Monocyte (primary cell): Measurements from ENCODE around the gene MFSD4A.

DNA sequence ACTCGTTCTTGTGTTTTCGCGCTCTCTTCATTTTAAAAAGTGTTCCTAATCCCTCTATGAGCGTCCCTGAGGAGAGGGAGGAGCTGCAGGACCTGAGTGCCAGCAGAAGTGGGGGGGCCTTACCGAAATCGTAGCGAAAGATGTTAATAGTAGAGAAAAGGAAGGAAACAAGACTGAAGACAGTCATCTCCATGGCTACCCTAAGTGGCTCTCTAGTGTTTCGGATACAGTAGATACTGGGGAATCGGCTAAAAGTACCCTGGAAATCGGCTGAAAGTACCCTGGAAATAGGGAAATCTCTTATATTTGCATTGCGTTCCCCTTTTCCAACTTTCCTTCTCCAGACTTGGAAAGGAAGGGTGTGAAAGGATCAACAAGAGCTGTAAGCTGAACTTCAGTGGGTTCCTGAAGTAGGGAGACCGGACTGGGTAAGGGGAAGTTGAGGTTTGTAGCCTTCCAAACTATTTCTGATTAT lies 423 bp upstream of the DSTYK start:
- PRO-cap, 2 experiments = no peak in any of the 2 experiments

DNA sequence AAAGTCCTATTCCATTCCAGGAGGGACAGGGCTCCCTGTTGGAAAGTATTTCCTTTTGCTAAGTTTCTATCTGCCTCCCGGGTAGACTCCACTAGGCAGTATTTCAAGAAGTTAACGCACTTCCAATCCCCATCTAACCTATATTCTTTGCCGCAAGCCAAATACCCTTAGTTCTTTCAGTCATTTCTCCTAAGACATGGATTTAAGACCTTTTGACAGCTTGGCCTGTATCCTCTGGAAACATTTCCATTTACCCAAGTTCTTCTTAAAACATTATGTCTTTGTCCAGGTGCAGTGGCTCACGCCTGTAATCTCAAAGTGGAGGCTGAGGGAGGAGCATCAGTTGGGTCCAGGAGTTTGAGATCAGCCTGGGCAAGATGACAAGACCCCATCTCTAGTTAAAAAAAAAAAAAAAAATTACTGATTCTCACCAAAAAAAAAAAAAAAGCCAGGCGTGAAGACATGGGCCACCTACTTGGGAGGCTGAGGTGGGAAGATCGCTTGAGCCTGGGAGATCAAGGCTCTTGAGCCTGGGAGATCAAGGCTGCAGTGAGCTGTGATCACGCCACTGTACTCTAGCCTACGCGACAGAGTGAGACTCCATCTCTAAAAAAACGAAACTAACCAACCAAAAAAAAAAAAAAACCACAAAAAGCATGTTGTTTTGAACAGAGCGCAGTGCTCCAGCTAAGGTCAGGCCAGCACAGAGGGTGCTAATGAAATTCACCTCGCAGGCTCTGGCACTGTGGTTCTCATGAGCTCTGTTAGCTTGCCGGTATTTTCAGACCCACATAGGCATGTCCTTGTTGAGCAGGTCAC lies 36.1 kb downstream of the NUAK2 start:
- PRO-cap, 2 experiments = no peak in any of the 2 experiments

DNA sequence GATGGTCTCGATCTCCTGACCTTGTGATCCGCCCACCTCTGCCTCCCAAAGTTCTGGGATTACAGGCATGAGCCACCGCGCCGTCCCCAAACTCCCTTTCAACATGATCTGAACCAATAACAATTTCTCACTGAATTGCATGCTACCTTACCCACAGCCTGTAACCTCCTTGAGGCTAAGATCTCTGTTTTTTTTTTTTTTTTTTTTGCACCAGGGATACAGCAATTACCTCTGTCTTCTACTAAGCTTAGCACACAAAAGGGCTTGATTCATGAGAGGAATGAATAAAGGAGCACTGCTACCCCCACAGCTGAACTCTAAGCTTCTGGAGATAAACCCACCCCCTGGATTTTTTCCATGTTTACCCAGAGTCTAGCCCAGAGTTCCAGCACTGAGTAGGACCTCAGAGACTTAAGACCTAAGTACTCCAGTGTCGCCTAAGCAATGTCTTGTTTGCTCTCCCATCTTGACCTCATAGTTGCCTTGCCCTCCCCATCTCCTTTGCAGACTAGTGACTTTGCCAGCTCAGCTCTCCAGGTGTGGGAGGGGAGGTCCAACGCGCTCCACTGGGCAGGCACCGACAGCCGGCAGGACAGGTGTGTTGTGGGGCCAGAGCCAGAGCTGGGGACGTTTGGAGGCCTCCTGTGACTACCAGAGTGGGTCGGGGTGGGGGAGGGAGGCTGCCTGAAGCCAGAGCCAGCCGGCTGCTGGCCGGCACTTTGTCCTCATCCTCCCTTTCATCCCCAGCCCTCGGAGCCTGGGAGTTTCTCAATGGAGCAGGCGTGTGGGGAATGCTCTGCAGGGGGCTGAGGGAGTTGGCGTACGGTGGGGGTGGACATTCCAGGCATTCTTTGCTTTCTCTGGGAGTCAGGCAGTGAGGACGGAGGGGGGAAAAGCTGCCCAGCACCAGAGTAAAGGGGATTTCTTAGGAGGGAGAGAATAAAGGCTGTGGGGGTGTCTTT lies 20.5 kb downstream of the NUAK2 start:
- PRO-cap, 2 experiments = peak in 2 of 2 experiments; most common minus-strand start position 96 of the sequence (in 1)

GRCh38 chr1:205313269-205313507 lies 8.4 kb downstream of the NUAK2 start:
- PRO-cap, 2 experiments = no peak in any of the 2 experiments

DNA sequence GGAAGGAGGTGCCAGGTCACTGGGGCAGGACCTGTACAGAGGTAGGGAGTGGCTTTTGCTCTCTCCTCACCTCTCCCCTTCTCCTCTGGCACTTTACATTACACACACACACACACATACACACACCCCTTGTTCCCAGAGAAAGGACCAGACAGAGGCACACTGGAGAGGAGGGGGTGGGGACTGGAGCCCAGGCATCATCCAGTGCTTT lies 4.5 kb downstream of the KLHDC8A start:
- PRO-cap, 2 experiments = no peak in any of the 2 experiments

GRCh38 chr1:205455305-205455777 lies 504 bp downstream of the BLACAT1 start:
- PRO-cap, 2 experiments = no peak in any of the 2 experiments

- PRO-cap, 2 experiments = no peak in any of the 2 experiments
Observed at GRCh38 chr1:205505030-205505654, 673 bp downstream of the CDK18 start.

DNA sequence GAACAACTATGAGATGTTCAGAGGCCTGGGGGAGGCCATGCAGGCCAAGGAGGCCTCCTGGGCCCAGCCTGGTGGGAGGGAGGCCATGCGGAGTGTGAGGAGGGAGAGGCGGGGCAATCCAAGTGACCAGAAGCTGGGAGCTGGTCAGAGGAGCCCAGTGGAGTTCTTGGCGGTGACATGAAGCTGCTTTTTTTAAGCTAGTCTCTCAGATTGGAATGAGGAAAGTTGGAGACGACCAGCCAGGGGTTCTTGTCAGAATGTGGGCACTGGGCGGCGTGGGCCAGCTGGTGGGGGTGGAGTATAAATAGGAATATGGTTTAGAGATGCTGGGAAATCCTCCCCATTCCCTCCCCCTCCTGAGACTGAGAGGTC lies 8.0 kb downstream of the CDK18 start:
- PRO-cap, 2 experiments = no peak in any of the 2 experiments

DNA sequence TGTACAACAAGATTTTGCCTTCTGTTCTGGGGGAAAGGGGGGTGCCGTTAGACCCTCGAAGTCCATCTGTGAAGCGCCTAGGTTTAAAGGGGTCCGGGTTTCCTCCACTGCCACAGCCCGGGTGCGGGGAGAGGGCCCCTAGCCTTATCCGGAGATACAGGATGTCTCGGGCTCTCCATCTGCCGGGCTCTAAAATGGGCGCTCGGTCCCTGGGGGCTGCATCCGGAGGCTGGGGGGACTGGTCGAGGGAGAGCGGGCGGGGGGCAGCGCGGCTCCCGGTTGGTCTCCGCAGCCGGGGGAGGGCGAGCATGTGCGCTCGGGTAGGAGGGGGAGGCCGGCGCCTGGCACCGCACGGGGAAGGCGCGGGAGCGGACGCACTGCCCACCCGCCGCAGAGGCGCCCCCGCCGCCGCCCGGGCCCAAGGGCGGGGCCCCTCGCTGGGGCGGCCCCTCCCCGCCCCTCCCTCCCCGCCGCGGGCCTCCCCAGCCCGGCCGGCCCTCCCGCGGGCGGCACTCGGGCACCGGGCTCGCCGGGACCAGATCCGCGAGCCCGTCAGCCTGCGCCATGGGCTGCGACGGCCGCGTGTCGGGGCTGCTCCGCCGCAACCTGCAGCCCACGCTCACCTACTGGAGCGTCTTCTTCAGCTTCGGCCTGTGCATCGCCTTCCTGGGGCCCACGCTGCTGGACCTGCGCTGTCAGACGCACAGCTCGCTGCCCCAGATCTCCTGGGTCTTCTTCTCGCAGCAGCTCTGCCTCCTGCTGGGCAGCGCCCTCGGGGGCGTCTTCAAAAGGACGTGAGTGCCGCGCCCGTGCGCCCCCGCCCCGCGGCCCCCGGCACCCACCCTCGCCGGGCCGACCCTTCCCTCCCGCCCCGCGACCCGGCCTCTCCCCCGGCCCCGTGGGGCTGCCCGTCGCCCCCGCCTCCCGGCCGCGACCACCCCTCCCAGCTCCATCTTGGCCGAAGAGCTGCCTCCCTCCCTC lies at the start of gene MFSD4A:
Gene MFSD4A (plus strand): TSS at position 509 of the 981 bp plus-strand sequence.
- PRO-cap, 2 experiments = no peak in any of the 2 experiments

- PRO-cap, 2 experiments = no peak in any of the 2 experiments
Observed at GRCh38 chr1:205616284-205616970, 15.4 kb downstream of the ELK4 start.

- PRO-cap, 2 experiments = no peak in any of the 2 experiments
Observed at GRCh38 chr1:205630033-205630583, 1.7 kb downstream of the ELK4 start.

DNA sequence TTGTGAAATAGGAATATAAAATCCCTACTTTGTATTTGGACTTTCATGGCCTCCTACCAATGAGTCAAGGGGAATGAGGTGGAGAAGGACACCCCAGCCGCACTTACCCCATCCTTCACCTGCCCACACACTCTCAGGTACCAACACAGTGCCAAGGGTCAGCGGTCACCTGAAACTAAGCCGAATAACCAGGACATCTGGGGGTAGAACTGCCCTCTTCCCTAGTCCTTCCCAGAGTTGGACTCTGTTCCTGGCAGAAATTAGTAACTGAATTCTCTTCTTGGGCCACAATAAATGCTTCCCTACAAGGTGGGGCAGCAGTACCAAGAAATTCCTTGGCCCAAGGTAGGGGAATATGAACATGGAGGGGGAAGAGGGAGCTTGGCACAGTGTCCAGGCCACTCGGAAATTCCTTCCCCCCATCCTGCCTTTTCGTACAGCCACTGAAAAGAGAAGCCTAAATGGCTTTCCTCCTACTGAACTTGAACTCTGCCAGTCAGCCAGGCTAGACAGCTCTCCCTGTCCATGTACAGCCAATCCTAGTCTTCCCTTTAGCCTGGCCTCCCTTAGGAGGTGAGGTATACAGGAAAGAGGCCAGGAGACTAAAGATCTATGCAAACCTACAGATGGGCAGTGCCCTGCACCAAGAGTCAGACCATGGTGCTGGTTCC lies 7.2 kb downstream of the SLC45A3 start:
- PRO-cap, 2 experiments = no peak in any of the 2 experiments

DNA sequence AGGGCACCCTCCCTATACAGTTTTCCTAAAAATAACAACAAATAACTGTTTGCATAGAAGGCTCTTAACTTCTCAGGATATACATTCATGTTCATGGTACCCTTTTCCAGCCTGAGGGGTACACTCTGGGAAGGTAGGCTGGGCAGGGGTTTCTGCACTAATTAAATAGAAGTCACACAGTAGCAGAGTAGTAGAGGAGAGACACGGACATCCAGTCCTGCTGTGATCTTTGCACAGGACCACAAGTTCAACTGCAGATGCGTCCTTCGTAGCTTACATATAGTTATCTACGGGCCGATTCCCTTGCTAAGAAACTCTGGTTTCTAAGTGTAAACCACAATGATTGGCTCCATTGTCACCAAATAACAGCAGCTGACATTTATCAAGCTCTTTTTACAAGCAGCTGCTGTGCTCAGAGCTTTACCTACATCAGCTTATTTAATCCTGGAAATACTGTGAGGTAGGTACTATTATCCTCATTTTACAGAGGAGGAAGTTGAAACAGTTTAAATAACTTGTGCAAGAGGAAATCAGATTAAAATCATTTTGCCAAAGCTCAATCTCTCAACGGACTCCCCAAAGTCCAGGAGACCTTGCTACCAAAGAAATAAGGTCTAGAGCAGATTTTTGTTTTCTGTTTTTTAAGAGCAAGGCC lies 3.1 kb downstream of the SLC45A3 start:
- PRO-cap, 2 experiments = no peak in any of the 2 experiments

DNA sequence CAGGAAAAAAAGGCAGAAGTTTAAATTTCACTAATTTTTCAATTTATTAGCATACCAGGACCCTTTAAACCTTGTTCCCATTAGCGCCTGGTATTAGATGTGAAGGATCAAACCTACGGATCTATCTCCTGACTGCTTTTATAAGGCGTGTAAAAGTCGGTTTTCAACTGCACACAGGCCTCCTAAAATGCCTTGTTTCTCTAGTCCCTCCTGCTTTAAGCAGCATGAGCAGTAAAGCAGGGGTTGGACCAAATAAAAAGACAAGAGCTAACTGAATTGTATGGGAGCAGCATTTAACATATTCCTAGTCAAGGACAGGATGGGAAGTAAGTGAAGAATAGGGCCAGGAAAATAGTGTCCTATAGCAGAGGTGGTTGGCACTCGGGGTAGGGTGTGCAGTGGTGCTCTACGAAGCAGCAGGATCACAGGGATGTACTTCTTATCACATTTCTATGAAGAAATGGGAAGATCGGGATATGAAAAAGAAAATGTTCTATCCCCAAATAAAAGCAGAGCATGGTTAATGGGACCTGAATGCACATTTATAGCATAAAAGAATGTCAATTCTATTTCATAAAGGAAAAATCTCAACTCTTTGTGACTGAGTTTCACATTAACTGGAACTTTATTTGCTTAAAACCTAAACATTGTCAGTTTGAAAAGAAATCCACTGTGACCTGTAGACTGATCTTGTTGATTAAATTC lies 33.1 kb downstream of the NUCKS1 start:
- PRO-cap, 2 experiments = no peak in any of the 2 experiments

- PRO-cap, 2 experiments = no peak in any of the 2 experiments
Observed at GRCh38 chr1:205787278-205787894, 12.1 kb upstream of the RAB29 start.

DNA sequence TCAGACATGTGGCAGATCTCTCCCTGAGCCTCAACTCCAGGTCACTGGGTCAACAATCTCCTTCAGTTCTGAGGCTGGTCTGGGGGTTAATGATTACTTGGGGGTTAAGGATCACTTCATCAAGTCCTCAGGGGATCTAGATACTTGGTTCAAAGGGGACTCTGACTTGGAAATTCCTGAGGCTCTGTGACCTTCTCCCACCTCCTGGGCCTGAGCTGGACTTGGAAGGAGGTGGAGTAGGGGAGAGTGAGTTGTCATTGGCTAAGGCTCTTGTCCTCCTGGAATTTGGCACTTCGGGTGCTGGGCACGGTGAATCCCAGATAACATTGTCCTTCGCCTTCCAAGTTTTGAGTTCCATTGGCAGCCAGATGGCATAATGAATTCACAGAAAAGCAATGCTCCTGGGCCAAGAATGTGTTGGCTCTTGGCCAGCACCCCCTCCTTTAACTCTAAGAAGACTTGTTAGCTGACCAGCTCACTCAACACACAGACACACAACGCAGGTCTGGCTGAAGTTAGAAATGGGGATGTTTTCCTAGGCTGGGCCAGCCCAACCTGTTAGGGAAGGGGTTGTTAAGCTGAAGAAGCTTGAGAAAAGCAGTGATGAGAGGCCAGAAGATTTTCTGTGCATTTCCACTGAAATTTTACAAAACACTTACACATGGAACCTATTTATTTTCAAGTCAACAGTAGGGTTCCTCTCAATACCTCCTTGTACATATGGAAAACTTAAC lies 29.7 kb downstream of the SLC26A9 start:
- PRO-cap, 2 experiments = no peak in any of the 2 experiments

- PRO-cap, 2 experiments = peak in 1 of 2 experiments; most common plus-strand start chr1:206001663 (in 1)
Observed at GRCh38 chr1:206001333-206001756, 1.9 kb downstream of the RAB7B start.

DNA sequence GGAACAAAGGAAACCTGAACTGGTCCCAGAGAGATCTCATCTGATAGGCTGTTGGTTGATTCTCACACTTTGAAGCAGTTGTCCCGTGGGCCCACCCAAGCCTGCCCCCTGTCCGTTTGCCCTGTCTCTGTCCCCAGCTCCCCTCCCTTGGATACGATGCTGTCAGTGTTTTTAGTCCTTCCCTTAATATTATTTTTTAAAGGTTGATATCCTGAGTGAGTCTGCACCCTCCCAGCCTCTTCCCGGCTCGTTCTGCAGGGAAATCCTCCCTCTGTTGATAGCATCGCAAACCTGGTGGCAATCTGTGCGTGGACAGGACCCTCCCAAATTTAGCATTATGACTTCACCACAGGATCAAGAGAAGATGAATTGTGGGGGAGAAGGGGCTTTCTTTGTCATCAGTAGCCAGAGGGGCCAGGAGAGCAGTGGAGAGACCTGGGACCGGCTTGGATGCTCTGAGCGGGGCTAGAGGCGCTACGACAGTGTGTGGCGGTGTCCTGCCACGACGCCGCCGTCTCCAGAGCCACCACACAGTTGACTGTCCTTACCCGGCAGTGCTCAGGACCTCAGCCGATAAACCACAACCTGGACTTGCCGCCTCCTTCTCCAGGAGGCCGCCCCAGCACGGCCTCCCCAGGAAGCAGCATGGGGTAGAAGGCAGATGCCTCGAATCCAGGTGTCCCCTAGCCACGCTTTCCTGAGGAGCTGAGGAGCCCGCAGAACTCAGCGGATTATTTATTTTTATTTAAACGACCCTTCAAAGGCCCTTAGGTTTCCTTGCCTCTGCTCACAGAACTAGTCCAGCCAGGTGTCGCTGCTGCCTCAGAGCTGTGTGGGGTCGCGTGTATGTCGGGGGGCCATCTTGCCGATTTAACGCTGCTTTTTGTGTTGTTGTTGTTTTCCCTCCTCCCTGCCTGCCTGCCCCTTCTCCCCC lies 16.1 kb upstream of the IKBKE start:
- PRO-cap, 2 experiments = no peak in any of the 2 experiments

DNA sequence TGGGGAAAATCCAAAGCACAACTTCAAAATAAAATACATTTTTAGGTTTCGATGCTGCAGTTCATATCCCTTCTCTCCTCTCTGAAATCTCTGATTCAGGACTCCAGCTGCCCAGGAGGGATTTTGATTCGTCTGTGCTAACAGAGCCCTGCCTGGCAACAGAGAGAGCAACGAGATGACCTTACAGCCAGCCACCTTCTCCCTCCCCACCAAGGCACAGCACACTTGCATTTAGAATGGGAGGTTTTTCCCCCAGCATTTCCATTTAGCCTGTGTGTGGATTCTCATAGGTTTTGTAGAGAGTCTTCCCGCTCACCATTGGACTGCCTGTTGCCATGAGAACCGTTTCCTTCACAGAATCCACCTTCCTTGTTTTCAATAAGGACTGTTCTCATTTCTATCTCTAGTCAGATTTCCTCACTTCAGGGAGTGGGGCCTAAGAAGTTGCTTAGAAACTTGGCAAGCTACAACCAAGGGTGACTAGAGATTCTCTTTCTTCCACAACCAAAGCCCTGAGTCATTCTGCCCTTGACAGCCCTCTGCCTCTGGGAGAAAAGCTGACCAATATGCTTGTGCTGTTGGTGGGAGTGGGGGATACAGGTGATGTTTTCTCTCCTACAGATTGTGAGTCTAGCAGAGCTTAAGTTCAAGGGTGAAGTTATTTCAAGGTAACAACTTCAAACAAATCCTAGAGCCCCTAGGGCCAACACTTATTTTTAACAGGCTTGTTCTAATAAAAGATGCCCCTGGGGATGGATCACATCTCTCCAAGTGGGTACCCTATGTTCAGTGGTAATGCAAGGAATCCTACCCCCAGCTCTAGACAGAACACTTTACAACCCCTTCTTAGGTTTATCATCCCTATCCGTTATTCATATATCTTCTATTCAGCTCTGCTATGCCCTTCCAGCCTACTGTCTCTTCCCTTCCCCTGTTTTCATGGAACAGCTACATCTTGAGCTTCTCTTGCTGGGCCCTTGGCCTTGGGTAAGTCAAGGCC lies 5.6 kb upstream of the IKBKE start:
- PRO-cap, 2 experiments = peak in 2 of 2 experiments; most common plus-strand start position 560 of the sequence (in 1); most common minus-strand start position 267 of the sequence (in 2)

GRCh38 chr1:206540134-206540904 lies 33.0 kb downstream of the RASSF5 start:
- PRO-cap, 2 experiments = no peak in any of the 2 experiments